Parietal lobe (tissue), 2 donors: ENCODE measurements around the genes BBS10, OTOGL and MYF6.

GRCh38 chr12:75660224-75660408 is 148.7 kb upstream of the KRR1 start:
- RAMPAGE, long total RNA, result no peak

GRCh38 chr12:75665955-75666747 is 154.7 kb upstream of the KRR1 start:
- RAMPAGE, long total RNA, result no peak

GRCh38 chr12:75985939-75986690 is 98.4 kb downstream of the NAP1L1 start:
- RAMPAGE, long total RNA, result no peak

DNA sequence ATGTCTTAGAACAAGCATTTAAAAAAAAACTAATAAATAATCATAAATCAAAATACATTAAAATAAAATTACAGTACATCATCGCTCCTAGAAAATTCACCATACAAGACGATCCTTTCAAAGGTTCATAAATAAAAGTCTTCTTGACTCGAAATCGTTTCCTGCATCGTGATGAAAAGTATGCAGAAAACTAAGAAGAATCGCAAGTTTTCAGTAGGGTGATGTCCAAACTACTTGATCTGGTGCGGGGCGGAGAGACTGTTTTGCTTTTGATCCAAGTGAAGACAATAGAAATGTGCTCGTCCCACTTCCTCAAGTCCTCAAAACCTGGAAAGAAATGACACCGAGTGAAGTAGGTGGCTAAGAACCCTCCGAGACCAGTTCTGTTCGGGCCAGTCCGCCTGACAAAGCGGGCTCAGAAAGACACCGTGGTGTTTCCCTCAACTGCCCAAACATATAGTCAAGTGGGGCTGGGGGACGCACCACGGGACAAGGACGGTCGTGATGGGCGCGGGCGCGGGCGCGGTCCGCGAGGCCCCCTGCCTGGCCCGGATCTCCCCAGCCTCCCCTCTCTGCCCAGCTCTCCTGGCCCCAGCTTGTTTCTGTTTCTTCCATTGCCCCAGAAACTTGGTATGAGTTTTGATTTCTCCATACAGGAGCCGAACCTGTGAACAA is 54.6 kb downstream of the NAP1L1 start:
- RAMPAGE, long total RNA, result no peak

DNA sequence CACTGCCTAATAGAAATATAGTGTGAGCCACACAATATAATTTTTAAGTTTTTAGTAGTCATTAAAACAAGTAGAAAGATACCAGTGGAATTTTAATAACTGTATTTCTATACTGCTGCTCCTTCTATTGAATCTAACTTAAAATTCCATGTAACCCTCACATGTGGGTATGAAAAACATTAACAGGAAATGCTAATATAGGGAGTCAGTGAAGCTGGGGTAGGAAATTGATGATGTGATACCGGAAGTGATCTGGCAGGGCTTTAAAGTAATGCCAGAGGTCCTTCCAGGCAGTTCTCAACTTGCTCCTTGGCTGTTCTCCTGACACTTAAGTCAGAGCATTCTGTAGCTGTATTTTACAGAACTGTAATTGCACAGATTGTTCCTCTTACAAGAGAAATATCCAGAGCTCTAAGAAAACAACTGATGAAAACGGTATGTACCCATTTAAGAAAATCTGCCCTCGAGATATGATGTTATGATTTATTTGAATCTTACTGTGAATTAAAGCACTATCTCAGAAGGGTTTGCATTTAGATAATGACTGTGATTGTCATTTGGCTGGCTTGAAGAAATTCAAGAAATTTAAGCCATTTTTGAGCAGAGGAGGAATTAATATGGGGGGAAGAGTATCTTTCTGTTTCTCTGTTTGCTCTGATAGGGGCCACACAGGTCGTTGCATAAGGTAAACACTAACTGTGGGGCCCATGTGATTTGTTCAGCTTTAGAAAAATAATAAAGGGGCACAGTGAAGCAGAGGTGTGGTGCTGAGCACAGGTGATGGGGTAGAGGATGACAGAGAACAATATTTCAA is 88.5 kb downstream of the BBS10 start:
- RAMPAGE, long total RNA, result no peak

GRCh38 chr12:76347992-76348694 is at the start of gene BBS10:
Gene BBS10 (minus strand): TSS chr12:76348415.
- RAMPAGE, long total RNA, result no peak

- RAMPAGE, long total RNA, result no peak
These were observed 24.7 kb upstream of the ZDHHC17 start for GRCh38 chr12:76739040-76739737.

- RAMPAGE, long total RNA, result no peak
These were observed 109.3 kb downstream of the NAV3 start for GRCh38 chr12:77939905-77940456.

- RAMPAGE, long total RNA, result no peak
These were observed 180.5 kb downstream of the SYT1 start for GRCh38 chr12:79044726-79045821.

DNA sequence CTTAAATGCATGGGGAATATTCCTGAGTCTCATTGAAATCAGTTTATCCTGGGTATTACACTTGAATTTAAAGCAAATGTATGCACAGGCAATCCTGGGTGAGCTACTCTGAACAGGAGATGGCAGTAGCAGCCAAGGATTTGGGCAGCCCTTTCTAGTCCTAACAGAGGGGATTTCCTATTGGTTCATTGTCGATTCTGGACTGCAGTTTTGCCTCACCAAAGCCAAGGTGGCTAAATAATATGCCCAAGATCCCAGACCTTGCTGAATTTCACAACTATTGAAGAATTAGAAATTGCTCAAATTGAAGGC is 282.8 kb downstream of the PAWR start:
- RAMPAGE, long total RNA, result no peak

- RAMPAGE, long total RNA, result no peak
These were observed 238.8 kb downstream of the PAWR start for GRCh38 chr12:79451773-79452582.

GRCh38 chr12:79455172-79455722 is 235.5 kb downstream of the PAWR start:
- RAMPAGE, long total RNA, result no peak

DNA sequence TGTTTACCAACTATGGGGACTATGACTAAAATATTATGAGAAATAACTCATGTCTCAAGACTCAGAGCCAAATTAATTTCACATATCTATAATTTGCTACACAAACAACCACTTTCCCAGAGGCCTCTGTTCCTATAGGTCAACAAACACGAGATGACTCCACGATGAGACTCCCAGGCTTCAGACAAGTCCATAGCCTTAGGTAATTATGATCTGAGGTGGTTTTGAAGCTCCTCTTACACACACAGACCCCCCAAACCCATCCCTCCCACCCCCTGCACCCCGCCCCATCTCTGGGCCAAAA is 143.8 kb downstream of the PAWR start:
- RAMPAGE, long total RNA, result no peak

DNA sequence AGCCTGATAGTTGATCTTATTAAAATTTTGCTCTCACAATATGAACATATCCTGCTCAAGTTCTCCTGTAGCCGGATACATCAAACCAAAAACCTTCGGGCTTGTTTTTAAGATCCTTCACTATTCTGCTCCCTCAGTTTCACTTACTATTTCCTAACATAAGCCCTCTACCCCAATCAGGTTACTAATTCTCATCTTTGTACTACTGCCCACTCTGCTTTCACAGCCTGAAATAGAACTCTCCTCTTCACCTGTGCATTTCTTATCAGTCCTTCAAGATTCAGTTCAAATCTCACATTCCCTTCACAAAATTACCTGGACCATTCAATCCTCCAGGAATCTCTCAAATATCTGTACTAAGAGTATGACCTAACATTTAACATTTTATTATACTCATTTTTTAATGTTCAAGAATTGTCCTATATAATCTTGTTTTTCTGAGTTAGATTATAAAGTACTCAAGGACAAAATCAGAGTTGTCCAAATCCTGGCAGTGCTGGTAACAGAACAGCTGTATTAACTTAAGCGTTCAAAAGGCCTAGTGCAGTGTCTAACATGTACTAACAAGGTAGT is 14.1 kb downstream of the PAWR start:
- RAMPAGE, long total RNA, result no peak

- RAMPAGE, long total RNA, result no peak
These were observed 5.7 kb downstream of the PAWR start for GRCh38 chr12:79685025-79685464.

GRCh38 chr12:80056152-80056770 is 43.1 kb upstream of the OTOGL start:
- RAMPAGE, long total RNA, result no peak

DNA sequence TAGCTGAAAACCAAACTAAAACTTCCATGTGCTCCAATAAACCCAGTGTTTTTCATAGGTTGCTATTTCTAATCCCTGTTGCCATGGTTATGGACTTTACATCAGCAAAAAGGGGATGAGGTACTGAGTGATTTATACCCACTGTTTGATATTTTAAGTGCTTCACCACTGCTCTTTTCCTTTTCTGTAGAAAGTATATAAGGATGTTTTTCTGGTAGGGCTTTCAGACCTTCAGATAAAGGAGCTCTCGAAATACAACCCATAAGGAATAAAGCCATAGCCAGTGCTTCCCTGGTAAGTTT is at the start of gene OTOGL:
Gene OTOGL, plus strand, starts transcription at position 226 of the 302 bp plus-strand sequence.
- RAMPAGE, long total RNA, result no peak

DNA sequence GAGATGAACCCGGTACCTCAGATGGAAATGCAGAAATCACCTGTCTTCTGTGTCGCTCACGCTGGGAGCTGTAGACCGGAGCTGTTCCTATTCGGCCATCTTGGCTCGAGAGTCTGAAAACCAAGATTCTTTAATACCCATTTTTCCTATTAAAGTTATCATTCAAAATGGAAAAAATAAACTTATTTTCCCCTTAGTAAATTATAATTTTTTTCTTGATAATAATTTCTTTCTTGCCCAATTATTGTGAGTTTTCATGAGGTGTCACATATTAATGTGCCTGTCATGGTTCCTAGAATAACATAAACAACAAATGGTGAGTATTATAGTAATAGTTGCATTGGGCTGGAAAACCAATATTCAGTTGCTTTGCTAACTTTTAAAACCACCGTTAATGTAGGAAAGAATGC is 150.7 kb downstream of the OTOGL start:
- RAMPAGE, long total RNA, result no peak

DNA sequence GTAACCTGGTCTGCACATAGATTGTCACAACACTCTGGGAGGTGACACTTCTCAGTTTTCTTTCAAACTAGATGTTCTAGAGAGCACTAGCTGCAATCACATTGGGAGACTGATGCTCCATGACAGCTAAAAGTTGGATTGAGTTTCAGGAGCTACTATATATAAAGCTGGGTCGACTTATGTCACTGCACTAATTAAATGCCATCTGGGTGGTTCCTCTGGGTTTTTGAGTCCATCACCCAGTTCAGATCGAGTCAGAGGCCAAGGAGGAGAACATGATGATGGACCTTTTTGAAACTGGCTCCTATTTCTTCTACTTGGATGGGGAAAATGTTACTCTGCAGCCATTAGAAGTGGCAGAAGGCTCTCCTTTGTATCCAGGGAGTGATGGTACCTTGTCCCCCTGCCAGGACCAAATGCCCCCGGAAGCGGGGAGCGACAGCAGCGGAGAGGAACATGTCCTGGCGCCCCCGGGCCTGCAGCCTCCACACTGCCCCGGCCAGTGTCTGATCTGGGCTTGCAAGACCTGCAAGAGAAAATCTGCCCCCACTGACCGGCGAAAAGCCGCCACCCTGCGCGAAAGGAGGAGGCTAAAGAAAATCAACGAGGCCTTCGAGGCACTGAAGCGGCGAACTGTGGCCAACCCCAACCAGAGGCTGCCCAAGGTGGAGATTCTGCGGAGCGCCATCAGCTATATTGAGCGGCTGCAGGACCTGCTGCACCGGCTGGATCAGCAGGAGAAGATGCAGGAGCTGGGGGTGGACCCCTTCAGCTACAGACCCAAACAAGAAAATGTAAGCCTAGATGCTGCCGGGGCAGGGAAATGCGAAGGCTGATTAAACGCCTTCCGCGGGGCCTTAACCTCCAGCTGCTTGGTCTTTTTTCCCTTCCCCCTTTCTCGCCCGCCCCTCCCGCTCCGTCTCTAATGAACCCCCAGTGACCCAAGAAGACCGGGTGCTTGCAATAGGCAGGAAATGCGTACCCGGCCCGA is at the start of gene MYF6:
Gene MYF6, plus strand, starts transcription at position 190 of the 991 bp plus-strand sequence.
- RAMPAGE, long total RNA, result no peak

GRCh38 chr12:80939436-80940177 is 1.9 kb upstream of the LIN7A start:
- RAMPAGE, long total RNA, result no peak